Cerebral cortex (tissue), 2 donors: ENCODE measurements around a stretch of chr12.

DNA sequence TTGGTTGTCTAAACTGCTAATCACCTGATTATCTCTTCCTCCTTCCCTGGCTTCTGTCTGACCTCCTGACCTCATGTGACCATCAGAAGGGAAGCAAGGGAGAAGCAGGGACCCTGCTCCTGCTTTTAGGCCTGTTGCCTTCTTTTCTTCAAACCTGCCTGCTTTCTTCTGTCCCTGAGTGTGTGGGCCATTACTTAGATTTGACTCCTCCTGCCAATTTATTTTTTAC, 5.6 kb downstream of the DYRK4 start:
- PRO-cap, 2 experiments: peak in 1 of 2 experiments; most common plus-strand start position 85 of the sequence (in 1)

DNA sequence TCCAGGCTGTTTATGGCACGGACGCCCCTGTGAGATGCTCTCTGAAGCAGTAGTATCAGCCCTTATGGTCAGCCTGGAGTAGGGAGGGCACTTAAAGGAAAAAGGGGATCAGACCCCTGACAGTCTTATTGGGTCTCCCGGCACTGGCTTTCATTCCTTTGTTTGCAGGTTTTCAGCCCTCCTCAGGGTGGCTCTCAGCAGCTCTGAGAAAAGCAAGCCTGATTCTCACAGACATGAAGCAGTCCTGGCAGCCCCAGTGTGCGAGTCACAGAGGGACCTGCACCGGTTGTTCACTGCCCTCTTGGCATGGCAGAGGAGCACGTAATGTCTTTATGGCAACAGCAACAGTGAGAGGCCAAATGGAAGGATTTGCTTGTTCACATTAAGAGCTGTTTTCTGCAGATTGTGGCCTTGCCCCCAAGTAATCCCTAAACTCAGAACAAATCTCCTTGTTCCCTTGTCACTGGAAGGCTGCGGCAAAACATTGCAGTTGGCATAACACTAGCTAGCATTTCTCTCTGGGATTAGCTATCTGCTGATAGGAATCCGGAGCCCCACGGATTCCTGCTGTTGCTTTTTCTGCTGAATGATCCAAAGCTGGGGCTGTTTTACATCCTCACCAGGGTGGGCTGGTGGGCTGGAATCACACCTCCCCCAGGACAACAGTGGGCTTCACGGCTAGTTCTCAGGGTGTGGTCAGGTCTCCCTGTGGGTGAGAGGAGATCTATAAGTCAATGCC, 3.5 kb downstream of the KCNA5 start:
- PRO-cap, 2 experiments: no peak in any of the 2 experiments

- PRO-cap, 2 experiments: no peak in any of the 2 experiments
Measured at GRCh38 chr12:5244603-5245117, 187.2 kb upstream of the NTF3 start.

DNA sequence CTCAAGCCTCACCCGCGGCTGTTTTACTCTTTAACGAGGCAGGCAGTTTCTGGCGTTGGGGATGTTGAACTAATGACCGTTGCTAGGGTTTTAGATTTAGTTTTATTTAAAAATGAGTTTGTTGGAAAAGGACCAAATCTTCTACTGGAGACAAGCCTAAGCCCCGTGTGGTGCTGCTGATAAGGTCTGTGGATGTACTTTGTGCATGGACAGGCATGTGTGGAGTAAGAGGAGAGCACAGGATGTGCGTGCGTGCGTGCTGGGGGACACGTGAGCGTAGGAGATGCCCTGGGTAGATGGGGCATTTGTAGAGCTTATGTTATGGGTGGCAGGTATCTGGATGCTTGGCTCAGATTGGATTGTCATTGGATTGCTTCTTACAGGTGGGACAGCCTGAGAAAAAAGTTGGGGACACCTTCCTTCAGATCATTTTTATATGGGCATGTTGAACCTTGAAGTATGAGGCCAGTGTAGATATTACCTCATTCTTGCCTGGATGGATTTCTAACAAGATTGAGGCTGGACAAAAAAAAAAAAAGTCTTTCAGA, 5.8 kb downstream of the NTF3 start:
- PRO-cap, 2 experiments: no peak in any of the 2 experiments

DNA sequence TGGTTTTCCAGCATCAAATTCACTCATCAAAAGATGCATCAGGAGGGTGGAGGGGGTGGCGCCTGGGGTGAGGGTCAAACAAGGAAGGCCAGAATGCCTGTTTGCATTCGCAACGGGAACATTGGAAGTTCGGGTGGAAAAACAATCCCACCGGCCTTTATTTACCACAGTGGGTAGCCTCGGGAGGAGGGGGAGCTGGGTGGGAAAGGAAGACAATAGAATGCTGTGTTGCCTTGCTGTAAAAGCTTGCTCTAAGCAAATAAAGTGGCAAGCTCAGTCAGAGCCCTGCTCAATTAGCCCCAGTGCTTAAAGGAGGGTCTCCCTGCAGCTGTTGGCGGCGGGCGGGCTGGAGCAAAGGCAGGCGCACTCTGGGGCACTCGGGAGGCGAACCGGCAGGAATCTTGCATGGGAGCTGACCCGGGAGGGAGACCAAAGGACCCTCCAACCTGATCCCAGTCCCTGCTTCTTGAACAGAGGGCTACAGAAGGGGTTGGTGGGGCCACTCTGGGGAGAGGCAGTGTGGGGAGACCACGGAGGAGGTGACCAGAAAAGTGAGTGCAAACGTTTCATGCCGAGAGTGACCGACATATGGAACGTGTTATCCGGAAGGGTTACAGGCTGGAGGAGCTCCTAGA, 48.4 kb downstream of the NTF3 start:
- PRO-cap, 2 experiments: no peak in any of the 2 experiments

- PRO-cap, 2 experiments: no peak in any of the 2 experiments
Measured at GRCh38 chr12:5480859-5481270, 49.0 kb downstream of the NTF3 start.

GRCh38 chr12:5499978-5500654, 68.2 kb downstream of the NTF3 start:
- PRO-cap, 2 experiments: no peak in any of the 2 experiments

DNA sequence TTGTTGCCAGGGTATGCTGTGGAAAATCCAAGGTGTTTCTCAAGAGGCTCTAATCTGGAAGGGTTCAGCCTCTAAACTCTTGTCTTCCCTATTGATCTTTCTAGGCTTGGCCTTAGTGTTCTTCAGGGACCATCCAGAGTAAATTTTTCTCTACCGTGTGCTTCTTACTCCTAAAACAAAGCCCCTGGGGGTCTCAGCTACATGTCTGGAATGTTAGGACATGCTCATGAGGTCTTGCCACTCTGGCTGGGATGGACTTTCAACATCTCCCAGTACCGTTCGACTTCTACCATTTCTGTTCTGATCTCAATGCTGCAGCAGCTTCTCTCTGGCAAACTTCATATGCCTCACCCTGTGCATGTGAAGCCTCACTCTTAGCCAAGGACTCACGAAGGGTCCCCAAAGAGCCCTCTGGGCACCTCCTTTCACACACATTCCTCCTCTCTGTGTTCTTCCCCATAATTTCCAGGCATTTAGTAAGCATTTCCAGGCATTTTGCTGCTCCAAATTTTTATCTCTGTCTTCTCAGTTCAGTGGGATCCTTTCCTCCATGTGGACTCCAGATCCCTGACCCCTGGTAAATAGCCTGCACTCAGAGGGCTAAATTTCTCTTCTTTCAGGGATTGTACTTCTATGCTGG, 7.2 kb downstream of the ANO2 start:
- PRO-cap, 2 experiments: no peak in any of the 2 experiments

DNA sequence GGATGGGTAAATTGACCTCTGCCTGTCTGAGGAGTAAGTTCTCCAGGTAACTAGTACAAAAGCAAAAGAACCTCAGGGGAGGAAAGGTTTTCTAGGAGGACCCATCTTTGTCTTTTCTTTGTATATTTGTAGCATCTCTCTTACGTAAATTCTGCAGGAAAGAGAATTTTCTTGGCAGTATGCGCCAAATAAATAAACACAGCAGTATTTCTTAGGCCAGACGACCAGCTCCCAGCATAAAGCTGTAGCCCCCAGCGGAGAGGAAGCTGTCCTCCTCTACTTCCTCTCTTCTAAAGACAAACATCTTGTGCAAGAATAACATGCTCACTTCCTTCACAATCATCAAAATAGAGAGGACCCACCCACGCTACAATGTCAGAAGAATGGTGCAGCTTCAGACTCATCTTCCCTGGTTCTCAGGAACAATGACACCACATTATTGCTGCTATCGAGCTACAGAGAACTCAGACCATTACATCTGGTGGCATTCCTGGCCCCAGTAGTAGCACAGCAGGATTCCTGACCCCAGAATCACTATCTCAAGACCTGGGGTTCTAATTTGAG, 16.5 kb upstream of the VWF start:
- PRO-cap, 2 experiments: peak in 1 of 2 experiments; most common plus-strand start position 372 of the sequence (in 1); most common minus-strand start position 109 of the sequence (in 1)

GRCh38 chr12:6154876-6155439, 30.5 kb upstream of the VWF start:
- PRO-cap, 2 experiments: peak in 1 of 2 experiments; most common plus-strand start chr12:6155298 (in 1); most common minus-strand start chr12:6155098 (in 1)

DNA sequence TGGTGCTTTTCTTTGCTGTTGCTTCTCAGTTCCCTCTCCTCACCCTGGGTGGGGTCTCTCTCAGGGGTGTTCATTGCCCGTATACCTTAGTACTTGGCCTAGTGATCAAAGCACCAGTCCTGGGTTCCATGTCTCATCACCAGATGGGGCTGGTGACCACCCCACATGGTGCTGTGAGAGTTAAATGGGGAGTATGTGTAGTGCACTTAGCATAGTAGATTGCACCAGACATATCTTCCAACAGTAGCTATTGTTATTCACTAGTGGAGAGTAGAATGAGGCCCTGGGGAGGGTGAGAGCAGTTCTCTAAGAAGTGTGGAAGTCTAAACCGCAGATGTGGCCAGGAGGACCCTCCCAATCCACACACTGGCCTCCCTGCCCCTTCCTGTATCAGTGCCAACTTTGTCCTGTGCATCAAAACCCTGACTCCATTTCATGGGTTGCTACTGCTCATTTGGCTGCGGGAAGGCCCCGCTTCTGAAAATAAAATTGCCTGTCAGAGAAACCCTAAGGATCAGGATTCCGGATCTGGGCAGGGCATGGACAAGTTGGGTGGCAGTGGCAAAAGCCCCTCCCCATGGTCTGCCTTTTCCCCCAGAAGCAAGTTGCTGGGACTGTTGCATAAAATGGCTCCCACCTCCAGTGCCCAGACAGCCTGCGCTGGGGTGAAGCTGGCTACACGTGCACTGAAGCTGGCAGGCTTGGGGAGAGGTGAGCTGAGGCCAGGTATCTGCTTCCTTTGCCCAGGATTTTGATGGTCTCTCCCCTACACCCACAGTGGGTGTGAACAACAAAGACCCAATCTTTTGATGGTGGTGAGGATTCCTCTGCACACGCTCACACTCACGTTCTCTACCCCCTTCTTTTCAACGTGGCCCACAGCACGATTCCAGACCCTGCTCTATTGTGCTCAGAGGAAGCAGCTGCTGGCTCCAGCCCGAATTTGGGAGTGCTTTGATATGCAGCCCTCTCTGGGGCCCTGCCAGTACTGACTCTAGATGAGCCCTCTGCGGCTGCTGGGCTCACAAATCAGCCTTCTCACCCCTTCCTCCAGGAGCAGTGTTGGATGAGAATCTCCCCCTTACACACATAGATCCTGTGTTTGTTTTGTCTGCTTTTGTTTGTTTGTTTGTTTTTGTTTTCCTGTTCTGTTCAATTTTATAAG, 4.7 kb downstream of the CD9 start:
- PRO-cap, 2 experiments: no peak in any of the 2 experiments

GRCh38 chr12:6225620-6226464, 25.6 kb downstream of the CD9 start:
- PRO-cap, 2 experiments: peak in 1 of 2 experiments; most common plus-strand start chr12:6226308 (in 1); most common minus-strand start chr12:6226173 (in 1)

DNA sequence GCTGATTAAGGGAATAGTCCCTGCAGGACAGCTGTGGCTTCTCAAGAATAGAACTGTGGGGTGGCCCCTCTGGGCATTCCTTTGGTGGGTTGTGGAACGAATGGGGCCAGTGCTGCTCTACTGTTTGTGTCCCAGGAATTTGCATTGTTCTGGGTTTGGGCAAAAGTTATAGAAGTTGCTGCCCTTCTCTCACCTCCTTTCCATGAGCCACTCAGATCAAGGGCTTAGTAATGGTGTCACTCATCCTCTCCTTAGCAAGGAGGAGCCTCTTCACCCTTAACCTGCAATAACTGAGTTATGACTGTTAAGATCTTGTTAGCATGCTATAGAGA, 31.3 kb downstream of the CD9 start:
- PRO-cap, 2 experiments: no peak in any of the 2 experiments

GRCh38 chr12:6327246-6328532, 14.2 kb downstream of the TNFRSF1A start:
- PRO-cap, 2 experiments: no peak in any of the 2 experiments

DNA sequence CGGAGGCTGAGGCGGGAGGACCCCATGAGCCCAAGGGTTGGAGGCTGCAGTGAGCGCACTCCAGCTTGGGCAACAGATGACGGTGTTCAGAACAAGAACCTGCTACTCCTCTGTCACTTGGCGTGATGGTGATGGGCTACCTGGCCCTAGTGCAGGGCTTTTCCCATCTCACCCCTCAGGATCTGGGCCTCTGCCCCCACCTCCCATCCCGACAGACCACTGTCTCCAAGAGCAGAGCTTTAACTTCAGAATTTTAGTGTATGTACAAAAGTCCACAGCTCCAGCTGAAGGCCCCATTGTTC, 13.4 kb downstream of the TNFRSF1A start:
- PRO-cap, 2 experiments: no peak in any of the 2 experiments

- PRO-cap, 2 experiments: no peak in any of the 2 experiments
Measured at GRCh38 chr12:6355479-6355939, 13.6 kb upstream of the TNFRSF1A start.

DNA sequence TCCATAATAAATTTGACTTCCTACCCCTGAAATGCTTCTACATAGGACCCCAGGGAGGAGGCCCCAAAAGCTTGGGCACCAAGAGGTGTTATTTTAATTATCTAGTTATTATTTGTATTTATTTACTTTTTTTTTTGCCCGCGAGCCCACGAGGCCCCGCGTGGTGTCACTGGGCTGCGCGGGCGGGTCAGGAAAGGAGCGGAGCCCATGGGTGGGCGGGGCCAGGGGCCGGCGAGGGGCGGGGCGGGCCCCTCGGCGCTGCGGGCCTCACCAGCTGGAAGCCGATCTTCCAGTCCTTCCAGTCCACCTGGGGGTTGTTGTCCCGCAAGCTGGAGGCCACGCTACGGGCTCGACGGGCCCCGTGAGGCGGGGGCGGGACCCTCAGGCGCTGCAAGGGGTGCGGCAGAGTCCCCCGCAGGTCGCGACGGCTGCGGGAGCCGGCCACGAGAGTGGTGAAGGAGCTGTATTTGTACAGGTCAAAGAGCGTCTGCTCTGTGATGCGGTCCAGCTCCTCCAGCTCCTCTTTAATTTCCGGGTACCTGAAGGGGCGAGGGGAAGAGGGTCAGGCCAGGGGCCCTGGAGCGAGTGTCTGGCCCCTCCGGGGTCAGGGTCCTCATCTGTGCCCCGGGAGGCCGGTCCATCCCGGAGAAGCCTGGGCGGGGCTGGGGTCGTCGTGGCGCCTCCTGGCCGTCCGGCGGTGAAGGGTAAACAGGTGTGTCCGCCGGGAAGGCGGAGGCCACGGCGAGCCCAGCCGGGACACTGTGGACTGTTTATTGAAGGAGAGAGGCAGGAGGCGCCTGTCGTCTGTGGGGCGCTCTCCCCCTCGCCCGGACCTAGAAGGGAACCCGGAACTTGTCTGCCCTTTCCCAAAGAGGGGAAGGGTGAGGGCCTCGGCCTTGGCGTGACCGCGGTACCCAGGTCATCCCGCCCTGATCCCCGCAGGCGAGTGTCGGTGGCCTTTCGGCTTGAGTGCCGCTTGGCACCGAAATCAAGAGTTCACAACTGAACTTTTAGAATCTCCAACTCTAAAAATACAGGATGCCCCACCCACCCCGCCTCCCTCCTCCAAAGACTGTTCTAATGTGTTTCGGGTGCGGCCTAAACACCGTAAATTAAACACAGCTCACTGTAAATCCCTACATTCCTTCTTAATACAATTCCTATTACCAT, 11.8 kb downstream of the SCNN1A start:
- PRO-cap, 2 experiments: peak in 1 of 2 experiments; most common plus-strand start position 301 of the sequence (in 1); most common minus-strand start position 615 of the sequence (in 1)

- PRO-cap, 2 experiments: no peak in any of the 2 experiments
Measured at GRCh38 chr12:6373402-6374284, 1.7 kb downstream of the SCNN1A start.

DNA sequence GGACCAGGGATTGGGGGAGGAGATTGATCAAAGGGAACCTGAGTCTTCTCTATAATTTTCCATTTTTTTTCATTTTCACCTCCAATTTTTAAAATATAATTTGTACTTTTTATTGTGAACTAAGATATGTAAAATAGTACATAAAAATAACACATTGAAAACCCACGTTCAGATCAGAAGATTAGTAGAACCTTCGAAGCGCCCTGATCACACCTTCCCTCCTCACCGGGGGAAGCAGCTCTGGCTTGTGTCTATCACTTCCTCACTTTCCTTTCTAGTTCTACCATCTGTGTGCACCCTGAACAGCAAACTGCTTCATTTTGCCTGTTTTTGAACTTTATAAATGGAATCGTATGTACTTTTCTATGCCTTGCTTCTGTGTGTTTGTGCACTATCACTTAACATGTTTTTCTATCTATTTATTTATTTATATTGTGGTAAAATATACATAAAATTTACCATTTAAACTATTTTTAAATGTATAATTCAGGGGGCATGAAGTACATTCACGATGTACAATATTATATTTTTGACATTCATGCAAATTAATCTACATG, 11.7 kb upstream of the CD27 start:
- PRO-cap, 2 experiments: no peak in any of the 2 experiments

DNA sequence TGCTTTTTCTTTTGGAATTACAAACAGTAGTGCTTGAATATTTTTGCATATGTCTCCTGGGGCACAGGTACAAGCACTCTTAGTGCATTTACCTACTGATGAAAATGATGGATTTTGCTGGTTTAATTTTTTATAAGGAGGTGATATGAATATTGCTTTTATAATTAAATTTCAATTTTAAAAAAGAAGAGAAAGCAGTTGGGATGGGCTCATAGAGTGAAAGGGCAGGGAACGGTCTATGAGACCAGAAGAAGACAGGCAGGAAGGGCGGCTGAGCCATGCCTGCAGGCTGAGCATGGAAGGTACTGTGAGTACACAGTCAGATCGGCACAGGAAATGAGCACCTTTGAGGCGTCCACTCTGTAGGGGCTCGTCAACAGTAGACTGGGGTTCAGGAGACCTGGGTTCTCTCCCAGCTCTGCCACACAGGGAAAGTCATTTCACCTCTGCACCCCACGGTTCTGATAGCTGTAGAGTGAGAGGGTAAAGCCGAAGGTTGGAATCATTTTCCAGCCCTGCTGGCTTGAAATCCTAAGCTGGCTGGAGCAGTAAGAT, 10.7 kb upstream of the CD27 start:
- PRO-cap, 2 experiments: no peak in any of the 2 experiments